Calu3 (cell line): ENCODE measurements around the genes CEACAM4, CEACAM6 and GRIK5.

DNA sequence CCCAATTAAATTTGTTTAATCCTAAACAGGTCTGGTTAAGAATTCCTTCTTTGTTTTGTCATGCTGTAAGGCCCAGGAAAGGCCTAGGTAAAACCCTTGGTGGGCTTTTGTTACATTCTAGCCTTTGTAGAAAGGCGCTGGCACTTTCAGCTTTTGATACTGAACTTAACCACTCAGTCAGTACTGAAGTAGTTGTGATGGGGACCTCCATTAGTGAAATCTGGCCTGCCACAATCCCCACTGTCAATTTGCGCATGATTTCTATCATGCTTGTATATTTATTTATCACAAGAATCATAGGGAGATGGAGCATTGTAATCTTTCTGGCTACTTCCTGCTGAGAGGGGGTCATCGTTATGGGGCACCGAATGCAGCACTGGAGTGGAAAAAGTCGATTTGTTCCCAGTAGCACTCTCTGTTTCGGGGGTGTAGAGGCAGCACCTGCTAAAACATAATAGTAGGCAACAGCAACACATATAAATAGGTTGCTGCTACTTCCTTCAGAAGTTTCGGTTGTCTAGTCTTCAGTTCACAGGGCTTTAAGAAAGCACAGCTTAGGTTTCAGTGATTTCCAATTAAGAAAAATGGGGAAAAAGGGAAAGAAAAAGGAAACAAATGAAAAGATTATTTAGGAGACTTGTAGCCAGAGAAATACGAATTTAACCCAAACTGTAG, 23.5 kb upstream of the CEACAM21 start:
- PRO-cap: no peak

- PRO-cap: no peak
These were observed 20.9 kb upstream of the CEACAM21 start for GRCh38 chr19:41554869-41555619.

DNA sequence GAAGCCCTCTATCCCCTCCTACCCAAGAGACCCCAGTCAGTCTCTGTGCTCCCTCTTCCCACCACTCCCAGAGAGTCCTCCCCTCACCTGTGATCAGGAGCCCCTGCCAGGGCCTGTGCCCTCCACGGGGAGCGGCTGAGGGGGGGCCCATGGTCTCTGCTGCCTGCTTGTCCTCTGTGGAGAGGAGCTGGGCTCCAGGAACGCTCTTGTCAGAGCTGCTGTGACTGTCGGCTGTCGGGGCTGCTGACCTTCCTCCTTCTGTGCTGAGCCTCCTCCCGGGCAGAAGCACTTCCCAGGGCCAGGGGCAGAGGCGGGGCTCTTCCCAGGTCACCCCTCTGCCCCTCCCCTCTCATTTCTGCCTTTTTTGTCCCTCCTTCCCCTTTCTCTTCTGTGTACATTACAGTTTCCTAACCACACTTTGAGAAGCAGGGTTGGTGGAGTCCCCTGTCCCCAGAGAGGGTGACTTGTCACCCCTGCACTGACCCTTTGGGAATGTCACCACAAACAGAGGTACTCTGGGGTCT, at the start of gene CEACAM4:
TSS of gene CEACAM4 (minus strand) at position 262 of the 524 bp plus-strand sequence.
- PRO-cap: no peak

DNA sequence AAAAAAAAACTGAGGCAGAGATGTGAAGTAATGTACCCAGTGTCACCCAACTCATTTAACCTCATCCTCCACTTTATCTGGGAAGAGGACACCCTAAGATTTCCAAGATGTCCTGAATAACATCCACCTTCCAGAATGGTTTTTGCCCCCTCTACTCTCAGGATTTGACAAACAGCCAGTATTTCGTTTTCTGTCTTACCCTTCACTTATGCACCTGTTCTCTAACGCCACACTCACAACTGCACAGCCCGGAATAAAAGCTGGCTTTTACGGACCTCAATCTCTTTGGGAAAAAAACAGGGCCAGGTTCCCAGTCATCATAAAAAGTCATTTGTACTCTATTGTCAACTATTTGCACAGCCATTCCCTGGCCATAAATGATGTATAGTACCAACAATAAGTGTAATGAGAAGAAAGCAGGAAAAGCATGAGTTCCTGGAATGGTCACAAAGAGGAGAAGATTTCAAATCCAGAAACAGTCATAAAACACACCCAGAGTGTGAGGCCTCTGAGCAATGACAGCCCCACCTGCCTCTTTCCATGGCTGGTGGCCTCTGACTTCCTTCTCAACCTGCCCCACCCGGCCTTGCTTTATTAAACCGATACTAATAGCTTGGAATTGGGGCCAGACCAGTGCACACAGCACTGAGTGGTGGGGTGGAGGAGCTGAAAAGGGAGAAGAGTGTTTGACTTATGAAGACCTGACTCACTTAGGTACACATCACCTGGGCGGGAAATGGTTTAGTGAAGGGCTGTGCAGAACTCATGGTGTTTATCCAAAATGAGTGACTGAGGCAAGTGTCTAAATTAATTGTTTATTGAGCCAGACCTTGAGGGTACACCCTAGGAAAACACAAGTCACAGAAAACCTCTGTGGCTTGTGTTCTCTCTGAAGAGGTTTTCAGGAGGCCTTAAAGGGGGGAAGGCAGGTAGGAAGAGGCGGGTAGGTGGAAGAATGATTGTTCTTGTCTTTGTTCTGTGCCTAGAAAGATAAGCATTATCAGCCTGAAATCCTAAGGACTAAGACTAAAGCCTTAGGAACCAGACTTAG, 20.8 kb upstream of the CEACAM6 start:
- PRO-cap: no peak

- PRO-cap: bidirectional peak, plus-strand start at chr19:41751035, minus-strand start at chr19:41750906
These were observed 4.7 kb upstream of the CEACAM6 start for GRCh38 chr19:41750499-41751196.

DNA sequence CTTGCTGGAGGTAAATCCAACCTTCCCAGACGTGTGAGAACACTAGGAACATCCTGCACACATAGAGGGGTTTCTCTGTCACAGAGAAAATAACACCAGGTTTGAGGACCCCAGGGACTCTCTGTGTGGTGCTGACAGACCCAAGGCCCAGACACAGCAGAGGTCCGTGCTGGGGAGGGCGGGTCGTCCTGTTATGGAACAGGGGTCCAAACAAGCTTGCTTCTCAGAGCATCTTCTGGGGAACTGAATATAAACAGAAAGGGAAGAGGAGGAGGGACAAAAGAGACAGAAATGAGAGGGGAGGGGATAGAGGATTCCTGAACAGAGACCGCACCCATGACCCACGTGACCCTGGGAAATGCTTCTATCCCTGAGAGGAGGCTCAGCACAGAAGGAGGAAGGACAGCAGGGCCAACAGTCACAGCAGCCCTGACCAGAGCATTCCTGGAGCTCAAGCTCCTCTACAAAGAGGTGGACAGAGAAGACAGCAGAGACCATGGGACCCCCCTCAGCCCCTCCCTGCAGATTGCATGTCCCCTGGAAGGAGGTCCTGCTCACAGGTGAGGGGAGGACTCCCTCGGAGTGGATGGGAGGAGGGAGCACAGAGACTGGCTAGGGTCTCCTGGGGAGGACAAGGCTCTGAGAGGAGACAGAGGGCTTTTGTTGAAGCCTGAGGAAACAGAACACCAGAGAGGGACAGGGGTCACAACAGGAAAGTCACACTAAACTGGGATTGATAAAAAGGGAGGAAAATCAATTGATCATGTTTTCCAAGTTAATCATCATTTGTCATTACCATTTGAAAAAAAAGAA, at the start of gene CEACAM6:
TSS of gene CEACAM6 (plus strand) at position 388 of the 813 bp plus-strand sequence.
- PRO-cap: bidirectional peak, plus-strand start at position 388 of the sequence, minus-strand start at position 245 of the sequence

DNA sequence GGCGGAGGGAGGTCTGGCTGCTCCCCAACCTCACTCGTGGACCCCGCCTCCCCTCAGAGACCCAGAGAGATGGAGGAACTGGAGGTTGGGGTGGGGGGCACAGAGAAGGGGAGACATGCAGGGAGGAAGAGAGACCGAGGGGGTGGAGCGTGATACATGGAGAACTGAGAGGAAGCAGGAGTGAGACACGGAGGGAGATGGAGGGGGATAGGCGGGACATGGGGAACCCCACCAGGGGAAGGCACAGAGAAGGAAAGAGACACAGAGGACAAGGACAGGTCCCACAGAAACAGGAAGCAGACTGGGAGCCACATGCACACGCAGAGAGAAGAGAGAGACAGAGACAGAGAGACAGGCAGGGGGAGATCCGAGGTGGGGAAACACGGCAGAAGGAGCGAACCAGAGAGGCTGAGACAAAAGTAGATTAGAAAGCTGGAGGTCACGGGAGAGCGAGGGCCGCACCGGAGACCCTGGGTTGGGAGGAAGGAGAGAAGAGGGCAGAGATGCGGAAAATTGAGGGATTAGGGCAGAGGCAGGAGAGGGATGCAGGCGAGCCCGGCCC, 7.0 kb downstream of the ERFL start:
- PRO-cap: no peak

- PRO-cap: bidirectional peak, plus-strand start at chr19:41940222, minus-strand start at chr19:41940199; bidirectional peak, plus-strand start at chr19:41940447, minus-strand start at chr19:41940391; bidirectional peak, plus-strand start at chr19:41940582, minus-strand start at chr19:41940619
These were observed 12.0 kb upstream of the ERFL start for GRCh38 chr19:41939843-41941073.

- PRO-cap: unidirectional peak, plus-strand start at chr19:41958705
These were observed 724 bp downstream of the RABAC1 start for GRCh38 chr19:41958193-41959001.

- PRO-cap: no peak
These were observed 8.0 kb upstream of the RABAC1 start for GRCh38 chr19:41967176-41967473.

DNA sequence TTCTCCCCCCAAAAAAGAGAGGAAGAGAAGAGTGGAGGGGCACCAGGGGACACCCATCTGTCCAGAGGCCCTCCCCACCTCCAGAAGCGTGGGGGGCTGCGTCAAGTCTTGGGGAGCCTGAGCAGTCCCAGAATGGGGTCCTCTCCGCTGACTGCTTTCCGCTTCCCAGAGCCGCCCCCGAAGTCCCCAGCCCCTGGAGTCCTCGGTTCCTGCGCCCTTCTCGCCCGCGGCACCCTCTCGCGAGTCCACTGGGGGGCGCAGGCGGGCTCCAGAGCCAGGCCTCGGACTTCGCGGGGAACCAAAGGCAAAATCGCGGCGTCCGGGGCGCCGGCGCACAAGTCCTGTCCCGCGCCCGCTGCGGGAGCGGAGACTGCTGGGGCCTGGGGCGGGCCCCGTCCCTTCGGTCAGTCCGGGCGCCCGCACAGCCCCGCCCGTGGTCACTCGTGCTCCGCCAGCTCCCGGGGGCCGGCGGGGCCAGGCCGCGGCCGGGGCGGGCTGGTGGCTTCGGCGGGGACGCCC, 4.5 kb upstream of the ATP1A3 start:
- PRO-cap: no peak

DNA sequence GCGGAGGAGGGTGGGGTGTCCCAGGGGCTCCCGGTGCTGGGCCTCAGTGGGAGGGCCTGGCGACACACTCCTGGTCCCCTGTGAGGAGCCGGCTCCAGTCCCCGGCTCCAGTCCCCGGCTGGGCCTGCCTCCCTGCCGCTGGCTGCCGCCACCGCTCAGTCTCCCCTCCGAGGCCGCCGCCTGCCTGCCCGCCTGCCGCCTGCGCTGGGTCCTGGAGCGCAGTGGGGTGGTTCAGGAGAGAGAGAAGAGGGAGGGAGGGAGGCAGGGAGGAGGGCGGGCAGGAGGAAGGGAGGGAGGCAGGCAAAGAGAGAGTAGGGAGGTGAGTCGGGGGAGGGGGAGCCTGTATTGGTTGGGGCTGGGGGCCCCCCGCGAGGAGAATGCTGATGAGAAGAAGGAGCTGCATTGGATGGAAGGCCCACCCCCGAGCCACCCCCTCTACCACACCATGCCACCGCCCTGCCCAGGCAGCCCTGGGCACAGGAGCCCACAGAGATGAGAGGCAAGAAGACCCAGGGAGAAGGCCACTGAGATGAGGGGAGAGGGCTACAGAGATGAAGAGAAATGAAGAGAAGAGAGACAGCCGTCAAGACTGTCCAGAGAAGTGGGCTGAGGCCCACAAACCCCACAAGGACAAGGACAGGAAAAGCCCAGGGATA, at the start of gene GRIK5:
TSS of gene GRIK5 (minus strand) at position 223 of the 656 bp plus-strand sequence.
- PRO-cap: no peak

DNA sequence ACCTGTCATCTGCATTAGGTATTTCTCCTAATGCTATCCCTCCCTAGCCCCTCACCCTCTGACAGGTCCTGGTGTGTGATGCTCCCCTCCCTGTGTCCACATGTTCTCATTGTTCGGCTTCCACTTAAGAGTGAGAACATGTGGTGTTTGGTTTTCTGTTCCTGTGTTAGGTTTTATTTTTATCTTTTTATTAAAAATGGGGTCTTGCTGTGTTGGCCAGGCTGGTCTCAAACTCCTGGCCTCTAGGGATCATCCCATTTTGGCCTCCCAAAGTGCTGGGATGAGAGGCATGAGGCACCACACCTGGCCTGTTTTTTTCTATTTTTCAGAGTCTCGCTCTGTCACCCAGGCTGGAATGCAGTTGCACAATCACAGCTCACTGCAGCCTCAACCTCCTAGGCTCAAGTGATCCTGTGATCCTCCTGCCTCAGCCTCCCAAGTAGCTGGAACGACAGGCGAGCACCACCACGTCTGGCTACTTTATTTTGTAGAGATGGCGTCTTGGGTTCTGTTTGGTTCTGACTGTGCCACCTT, 7.5 kb downstream of the ZNF574 start:
- PRO-cap: no peak

- PRO-cap: bidirectional peak, plus-strand start at chr19:42122034, minus-strand start at chr19:42121660
These were observed 10.8 kb downstream of the POU2F2 start for GRCh38 chr19:42121137-42122182.

DNA sequence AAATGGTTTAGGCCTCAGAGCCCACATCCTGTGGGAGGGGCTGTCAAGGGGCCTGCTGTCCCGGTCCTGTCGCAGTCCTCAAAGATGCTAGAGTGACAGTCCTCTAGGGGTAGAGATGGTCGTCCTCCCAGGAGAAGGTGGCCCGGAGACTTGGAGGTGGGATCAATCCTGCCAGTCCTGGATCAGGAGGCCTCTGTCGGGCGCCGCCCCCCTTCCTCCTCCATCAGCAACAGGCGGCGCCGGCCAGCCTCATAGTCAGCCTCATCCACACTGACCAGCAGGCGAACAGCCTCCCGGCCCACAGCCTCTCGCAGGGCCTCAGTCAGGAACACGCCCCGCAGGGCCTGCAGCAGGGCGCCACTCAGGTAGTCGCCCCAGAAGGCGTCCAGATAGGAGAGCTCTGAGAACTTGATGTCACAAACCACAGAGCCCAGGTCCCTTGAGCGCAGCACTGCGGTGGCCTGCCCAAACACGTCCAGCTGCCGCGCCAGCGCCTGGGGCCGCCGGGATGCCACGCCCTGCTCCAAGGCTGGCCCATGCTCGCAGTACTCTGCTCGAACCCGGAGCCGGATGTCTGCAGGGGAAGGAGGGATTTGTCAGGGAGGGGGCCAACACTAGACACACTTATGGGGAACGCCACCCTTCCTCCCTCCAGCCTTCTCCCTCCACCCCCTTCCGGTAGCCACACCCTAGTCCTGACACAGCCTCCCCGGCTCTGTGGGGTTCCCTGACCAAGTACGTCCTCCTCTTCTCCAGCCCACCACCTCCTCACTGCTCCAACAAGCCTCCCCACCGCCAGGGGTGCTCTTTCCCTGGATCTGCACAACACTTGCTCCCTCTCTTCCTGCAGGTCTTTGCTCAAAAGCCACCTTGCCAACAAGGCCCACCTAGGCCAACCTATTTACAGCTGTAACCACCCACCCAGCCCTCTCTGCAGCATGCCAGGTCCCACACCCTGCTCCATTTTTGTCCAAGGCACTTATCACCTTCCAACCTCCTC, 17.9 kb downstream of the DEDD2 start:
- PRO-cap: no peak

GRCh38 chr19:42216371-42216800, 1.1 kb downstream of the DEDD2 start:
- PRO-cap: no peak

DNA sequence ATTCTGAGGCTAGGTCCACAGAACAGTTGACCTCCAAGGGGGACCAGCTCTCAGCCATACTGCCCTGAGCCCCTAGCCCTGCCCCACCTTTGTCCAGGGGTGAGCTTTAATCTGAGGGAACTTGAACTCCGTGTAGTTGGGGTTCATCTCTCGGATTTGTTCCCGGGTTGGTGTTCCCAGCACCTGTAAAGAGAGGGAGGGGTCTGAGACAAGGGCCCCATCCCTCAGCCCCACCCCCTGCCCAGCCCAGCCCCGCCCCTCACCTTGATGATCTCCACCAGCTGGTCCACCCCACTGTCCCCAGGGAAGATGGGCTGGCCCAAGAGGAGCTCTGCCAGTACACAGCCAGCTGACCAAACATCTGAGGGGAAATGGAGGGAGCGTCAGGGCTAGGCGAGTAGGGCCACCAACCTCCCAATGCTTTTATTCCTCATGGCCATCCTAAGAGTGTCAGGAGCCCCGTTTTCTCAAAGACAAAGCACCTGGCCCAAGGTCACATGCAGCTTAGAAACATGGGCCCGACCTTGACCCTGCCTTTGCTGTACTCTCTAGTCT, 9.3 kb downstream of the GSK3A start:
- PRO-cap: no peak

DNA sequence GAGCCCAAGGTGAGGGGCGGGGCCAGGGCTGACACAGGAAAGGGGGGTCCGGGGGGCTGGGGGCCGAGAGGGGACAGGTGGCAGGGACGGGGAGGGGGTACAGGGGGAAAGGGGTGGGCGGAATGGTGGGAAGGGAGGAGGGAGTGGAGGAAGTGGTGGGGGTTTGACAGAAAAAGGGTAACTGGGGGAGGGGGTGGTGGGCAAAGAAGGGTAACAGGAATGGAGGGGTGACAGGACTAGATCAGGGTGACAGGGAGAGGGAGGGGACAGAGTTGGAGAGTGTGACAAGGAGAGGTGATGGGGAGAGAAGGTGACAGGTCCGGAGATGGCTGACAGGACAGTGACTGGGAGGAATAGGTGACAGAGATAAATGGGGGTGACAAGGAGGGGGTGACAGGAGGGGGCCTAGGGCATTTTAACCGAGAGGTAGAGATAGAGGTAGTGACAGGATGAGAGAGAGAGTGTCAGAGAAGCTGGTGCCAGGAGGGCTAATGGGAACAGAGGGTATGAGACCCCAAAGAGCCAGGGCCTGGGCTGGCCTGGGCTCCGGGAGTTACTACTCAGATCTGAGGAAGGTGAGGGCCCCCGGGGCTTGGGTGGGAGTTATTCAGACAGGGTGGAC, 432 bp downstream of the CIC start:
- PRO-cap: no peak

- PRO-cap: no peak
These were observed 12.2 kb downstream of the CIC start for GRCh38 chr19:42281122-42281703.

DNA sequence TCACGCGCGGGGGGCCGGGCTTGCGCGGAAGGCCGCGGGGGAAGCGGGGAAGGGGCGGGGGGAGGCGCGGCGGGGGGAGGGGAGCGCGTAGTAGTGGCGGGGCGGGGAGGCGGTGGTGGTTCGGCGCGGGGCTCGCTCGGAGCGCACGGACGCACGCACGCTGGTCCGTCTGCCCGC, 14.8 kb downstream of the CIC start:
- PRO-cap: bidirectional peak, plus-strand start at position 118 of the sequence, minus-strand start outside the sequence